SK-N-DZ (cell line): ENCODE results near the gene DYRK4.

RAMPAGE:
- cytosol, long total RNA: no peak
- nucleus, long total RNA: no peak
Observed at GRCh38 chr12:4561816-4562734, at the start of gene DYRK4. Gene DYRK4, plus strand, starts transcription at chr12:4562208.

DNA sequence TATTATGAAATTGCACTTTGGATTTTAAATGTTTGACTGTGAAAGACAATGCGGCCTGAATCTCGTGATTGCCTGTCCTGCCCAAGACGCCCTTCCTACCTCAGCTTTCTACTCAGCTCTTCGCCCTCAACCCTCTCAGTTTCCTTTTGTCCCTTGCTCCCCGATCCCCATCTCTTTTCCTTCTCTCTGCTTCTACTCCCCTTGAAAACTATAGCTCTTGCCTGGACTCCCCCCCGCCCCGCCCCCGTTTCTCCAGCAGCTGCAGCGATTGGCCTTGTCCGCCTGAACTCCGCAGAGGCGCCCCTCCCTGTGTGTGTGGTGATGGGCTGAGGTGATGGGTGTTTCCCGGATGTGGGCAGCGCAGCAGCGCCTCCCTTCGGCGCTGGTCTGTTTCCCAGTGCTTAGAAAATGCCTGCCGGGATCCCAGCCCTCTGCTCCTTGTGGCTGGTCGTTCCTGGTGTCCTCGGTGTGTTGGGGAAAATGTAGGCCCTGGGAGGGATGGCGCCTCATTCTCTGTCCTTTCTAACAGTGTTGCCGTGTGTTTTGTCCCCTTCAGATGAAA lies 43.3 kb downstream of the GALNT8 start:
RAMPAGE:
- cytosol, long total RNA: no peak
- nucleus, long total RNA: no peak

DNA sequence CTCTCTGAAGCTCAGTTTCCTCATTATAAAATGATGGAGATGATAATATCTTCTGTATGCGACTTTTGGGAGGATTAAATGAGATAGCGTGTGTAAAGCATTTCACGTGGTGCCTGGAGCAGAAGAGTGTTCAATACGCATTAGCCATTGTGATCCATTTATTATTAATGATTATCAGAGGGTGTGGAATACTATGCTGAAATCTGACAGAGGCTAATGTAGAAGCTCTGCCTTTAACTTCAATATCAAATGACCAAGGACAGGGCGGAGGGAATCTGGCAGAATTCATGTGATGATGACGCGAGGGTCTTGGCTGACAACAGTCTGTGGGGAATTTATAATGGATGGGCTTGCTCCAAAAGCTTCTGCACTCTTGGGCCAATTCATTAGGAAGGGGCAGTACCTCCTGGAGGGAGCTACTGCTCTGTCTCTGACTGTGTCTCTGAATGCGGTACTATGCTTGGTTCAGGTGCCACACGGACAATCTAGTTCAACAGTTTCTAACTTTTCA lies 42.8 kb upstream of the KCNA6 start:
RAMPAGE:
- cytosol, long total RNA: no peak
- nucleus, long total RNA: no peak

RAMPAGE:
- cytosol, long total RNA: no peak
- nucleus, long total RNA: no peak
Observed at GRCh38 chr12:4997761-4998348, 45.8 kb upstream of the KCNA5 start.

GRCh38 chr12:5114349-5114736 lies 70.7 kb downstream of the KCNA5 start:
RAMPAGE:
- cytosol, long total RNA: no peak
- nucleus, long total RNA: no peak

GRCh38 chr12:5480165-5480799 lies 48.4 kb downstream of the NTF3 start:
RAMPAGE:
- cytosol, long total RNA: no peak
- nucleus, long total RNA: no peak

DNA sequence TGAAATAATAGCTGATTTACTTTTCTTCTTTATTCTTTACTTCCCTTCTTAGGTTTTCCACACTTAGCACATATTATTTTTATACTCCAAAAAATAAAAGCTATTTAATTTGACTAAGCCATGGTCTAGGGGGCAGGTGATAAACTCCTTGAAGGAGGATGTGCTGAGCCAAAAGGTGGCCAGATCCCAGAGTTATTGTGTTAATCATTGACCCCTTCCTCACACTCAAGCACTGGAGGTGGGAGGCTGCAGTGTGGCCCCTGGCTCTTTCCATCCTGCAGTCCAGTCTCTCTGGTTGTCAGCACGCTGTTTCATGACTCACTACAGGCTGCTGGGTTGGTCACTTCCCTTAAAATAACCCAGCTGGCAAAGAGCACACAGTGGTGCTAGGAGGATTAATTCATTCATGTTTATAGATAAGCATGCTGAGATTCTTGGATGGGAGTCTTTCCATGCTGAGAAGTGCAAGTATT lies 228.9 kb downstream of the ANO2 start:
RAMPAGE:
- cytosol, long total RNA: no peak
- nucleus, long total RNA: no peak

DNA sequence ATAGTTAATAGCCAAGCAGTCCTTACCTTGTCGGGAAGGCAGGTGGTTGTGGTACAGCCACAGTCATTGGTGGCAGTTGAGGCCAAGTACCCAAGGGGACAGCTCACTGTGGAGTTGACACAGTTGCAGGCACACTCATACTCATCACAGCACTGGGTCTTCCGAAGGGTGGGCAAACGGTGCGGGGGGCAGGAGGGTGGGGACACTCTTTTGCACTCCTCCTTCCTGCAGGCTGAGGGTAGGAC lies 36.6 kb upstream of the ANO2 start:
RAMPAGE:
- cytosol, long total RNA: no peak
- nucleus, long total RNA: no peak

GRCh38 chr12:5991806-5992240 lies 46.8 kb upstream of the ANO2 start:
RAMPAGE:
- cytosol, long total RNA: no peak
- nucleus, long total RNA: no peak

GRCh38 chr12:6070328-6070991 lies 54.0 kb downstream of the VWF start:
RAMPAGE:
- cytosol, long total RNA: no peak
- nucleus, long total RNA: no peak

RAMPAGE:
- cytosol, long total RNA: no peak
- nucleus, long total RNA: no peak
Observed at GRCh38 chr12:6135040-6135304, 10.5 kb upstream of the VWF start.

GRCh38 chr12:6159884-6160422 lies 35.5 kb upstream of the VWF start:
RAMPAGE:
- cytosol, long total RNA: no peak
- nucleus, long total RNA: no peak

RAMPAGE:
- cytosol, long total RNA: no peak
- nucleus, long total RNA: no peak
Observed at GRCh38 chr12:6181924-6182934, 18.0 kb upstream of the CD9 start.

GRCh38 chr12:6225288-6225619 lies 25.1 kb downstream of the CD9 start:
RAMPAGE:
- cytosol, long total RNA: no peak
- nucleus, long total RNA: no peak

RAMPAGE:
- cytosol, long total RNA: no peak
- nucleus, long total RNA: no peak
Observed at GRCh38 chr12:6230386-6231176, 30.4 kb downstream of the CD9 start.

DNA sequence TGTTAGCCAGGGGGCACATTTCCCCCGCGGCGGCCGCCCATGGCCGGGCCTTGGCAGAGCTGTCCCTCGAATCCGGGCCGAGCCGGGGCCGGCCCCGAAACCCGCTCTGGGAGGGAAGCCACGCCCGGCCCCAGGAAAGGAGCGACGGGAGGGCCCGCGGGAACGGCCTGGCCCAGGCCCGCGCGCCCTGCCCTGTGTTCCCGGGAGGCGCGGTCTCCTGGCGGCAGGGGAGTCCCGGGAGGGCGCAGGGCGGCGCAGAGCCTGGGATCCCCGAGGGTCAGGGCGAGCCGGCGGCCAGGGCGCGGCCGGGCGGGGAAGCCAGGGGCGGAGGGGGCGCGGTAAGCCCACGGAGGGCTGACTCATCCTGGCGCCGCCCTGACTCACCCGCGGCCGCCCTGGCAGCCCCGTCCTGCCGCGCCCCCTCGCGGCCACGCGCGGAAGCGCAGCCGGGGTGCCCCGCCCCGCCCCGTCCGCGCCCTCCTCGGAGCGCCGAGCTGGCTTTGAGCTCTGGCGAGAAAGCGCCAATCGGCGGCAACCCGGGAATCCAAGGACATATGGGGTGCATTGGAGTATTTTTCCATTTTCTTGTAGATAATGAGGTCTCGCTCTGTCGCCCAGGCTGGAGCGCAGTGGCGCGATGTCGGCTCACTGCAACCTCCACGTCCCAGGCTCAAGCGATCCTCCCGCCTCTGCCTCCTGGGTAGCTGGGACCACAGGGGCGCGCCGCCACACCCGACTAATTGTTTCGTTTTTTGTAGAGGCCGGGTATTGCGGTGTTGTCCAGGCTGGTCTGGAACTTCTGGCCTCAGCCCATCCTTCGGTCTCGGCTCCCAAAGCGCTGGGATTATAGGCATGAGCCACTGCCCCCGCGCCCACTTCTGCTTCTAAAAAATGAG lies 31.8 kb upstream of the PLEKHG6 start:
RAMPAGE:
- cytosol, long total RNA: no peak
- nucleus, long total RNA: no peak

GRCh38 chr12:6320299-6320689 lies 9.8 kb downstream of the PLEKHG6 start:
RAMPAGE:
- cytosol, long total RNA: no peak
- nucleus, long total RNA: no peak

DNA sequence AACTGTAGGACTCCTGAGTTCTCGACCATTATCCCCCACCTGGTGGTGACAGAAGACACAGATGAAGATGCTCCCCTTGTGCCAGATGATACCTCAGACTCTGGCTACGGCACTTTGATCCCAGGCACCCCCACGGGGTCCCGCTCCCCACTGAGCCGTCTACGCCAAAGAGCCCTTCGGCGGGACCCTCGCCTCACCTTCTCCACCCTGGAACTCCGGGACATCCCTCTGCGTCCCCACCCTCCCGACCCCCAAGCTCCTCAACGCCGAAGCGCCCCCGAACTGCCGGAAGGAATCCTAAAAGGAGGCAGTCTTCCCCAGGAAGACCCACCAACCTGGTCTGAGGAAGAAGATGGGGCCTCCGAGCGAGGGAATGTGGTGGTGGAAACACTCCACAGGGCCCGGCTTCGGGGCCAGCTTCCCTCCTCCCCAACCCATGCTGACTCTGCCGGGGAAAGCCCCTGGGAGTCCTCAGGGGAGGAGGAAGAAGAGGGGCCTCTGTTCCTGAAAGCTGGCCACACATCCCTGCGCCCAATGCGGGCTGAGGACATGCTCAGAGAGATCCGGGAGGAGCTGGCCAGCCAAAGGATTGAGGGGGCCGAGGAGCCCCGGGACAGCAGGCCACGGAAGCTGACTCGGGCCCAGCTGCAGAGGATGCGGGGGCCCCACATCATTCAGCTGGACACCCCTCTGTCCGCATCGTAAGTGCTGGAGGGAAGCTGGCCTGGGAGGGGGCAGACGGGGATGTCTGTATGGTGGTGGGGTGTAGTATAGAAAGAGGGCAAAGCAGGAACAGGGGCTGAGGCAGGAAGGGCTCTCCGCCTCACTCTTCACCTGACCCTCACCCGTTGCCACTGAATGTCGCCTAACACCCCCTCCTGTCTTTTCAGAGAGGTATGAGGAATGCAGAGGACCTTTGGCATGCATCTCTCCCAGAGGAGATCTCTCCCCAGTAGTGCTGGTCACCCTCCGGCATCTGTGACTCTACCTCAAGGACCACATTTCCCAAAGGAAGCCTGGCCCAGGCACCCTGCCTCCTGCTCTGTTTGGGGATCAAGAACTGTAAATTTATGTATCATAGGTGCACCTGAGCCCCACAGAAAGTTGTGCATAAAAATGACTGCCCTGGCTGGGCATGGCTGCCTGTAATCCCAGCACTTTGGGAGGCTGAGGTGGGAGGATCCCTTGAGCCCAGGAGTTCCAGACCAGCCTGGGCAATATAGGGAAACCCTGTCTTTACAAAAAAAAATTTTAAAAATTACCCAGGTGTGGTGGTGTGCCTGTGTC lies 14.2 kb downstream of the TNFRSF1A start:
RAMPAGE:
- cytosol, long total RNA: no peak
- nucleus, long total RNA: no peak

GRCh38 chr12:6343477-6344295 lies 1.8 kb upstream of the TNFRSF1A start:
RAMPAGE:
- cytosol, long total RNA: no peak
- nucleus, long total RNA: no peak

RAMPAGE:
- cytosol, long total RNA: no peak
- nucleus, long total RNA: no peak
Observed at GRCh38 chr12:6347174-6348363, 5.7 kb upstream of the TNFRSF1A start.